Mesenchymal stem cell of adipose (primary cell): ENCODE results near the gene SYCP2.

- CAGE, long polyA plus RNA, result no peak
These were observed 148.4 kb downstream of the PHACTR3 start for GRCh38 chr20:59752709-59753168.

- CAGE, long polyA plus RNA, result no peak
These were observed at the start of gene SYCP2 for GRCh38 chr20:59933185-59934387. SYCP2 (minus strand) TSS chr20:59933637.

GRCh38 chr20:59945201-59945786, 5.1 kb downstream of the FAM217B start:
- CAGE, long polyA plus RNA, result no peak

DNA sequence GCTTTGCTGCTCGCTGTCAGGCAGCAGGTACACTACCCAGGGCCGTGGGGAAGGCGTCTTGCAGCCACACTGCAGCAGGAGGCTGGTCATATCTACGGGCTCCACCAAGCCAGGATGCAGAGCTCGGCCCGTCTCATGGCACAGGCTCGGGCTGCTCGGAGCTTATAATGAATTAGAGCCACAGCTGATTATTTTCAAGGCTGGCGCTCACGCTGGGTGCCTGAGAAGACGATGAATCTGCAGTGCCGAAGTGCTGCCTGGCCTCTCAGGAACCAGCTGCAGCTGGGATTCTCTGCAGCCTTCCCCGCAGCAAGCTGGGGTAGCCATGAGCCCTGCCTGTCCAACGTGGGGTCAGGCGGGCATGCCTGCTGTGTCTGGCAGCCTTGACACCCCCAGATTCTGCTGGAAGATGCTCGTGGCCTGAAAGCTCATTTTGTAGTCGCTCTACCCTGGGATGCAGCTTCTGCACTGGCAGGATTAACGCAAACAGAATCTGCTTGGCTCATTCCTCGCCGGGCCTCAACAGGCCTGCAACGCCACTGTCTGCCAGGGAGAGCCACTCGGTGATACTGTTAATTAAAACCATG, 104.2 kb downstream of the CDH26 start:
- CAGE, long polyA plus RNA, result no peak

DNA sequence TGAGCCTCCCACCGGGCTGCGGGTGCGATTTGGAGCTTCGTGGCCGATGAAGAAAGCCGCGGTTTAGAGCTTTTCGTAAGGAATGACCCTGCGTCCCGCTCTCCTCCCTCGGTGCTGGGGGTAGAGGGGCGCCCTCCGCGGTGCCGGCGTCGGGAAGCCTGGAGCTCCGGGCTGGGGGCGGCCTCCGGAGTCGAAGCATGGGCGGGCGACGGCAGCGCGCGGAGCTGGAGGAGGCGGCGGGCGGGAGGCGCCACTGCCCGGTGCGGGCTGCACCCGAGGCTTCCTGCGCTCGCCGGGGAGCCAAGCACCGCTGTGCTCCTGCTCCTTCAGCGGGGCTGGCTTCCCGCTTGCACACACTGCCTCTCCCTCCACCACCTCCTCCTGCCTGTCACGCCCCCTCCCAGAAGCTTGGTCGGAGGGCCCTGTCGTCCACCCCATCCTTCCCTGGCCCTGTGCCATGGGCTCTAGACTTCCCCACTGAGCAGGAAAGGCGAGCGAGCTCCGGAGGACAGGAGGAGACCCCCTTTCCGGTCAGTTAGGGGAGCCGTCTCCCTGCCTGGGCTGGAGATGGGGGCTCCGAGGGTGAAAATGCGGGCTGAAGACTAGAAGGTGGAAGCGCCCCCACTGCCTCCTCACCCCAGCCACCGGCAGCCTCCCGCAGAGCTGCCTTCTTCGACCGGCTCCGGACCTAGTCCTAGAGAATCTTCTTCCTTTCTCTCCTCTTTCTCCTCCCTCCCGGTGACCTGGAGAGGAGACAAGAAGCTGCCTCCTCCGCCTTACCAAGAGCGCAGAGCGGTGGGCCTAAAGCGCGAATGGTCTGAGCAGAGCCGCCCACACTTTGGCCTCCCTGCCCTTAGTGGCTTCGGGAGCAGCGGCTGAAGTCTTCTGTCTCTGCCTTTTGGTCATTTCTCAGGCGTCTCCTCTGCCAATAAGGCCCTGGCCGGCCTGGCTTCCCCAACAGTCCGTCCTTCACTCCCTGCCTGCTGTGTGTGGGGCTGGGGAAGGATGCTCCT, 1.9 kb downstream of the CDH4 start:
- CAGE, long polyA plus RNA, result no peak

GRCh38 chr20:61436024-61437002, 184.3 kb downstream of the CDH4 start:
- CAGE, long polyA plus RNA, result no peak

DNA sequence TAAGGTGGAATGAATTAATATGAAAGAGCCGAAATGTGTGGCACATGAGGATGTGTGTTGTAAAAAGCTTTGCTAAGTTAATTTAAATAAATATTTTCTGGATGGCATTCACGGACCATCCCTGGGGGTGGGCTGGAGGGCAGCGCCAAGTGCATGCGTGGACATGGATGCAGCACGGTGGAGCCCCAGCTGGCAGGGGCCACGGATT, 279.4 kb downstream of the CDH4 start:
- CAGE, long polyA plus RNA, result no peak

DNA sequence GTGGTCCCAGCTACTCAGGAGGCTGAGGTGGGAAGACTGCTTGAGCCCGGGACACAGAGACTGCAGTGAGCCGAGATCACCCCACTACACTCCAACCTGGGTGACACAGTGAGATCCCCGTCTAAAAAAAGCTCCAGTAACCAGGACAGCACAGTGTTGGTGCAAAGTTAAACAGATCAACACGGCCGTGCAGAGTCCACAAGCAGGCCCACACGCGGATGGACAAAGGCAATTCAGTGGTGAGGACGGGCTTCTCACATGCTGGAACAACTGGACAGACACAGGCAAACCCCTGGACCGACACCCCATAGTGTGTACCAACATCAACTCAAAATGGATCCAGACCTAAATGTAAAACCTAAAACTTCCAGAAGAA, 41.7 kb downstream of the TAF4 start:
- CAGE, long polyA plus RNA, result no peak

- CAGE, long polyA plus RNA, result no peak
These were observed 1.4 kb upstream of the TAF4 start for GRCh38 chr20:62066847-62067700.

- CAGE, long polyA plus RNA, result no peak
These were observed 8.1 kb downstream of the LSM14B start for GRCh38 chr20:62130376-62130746.

DNA sequence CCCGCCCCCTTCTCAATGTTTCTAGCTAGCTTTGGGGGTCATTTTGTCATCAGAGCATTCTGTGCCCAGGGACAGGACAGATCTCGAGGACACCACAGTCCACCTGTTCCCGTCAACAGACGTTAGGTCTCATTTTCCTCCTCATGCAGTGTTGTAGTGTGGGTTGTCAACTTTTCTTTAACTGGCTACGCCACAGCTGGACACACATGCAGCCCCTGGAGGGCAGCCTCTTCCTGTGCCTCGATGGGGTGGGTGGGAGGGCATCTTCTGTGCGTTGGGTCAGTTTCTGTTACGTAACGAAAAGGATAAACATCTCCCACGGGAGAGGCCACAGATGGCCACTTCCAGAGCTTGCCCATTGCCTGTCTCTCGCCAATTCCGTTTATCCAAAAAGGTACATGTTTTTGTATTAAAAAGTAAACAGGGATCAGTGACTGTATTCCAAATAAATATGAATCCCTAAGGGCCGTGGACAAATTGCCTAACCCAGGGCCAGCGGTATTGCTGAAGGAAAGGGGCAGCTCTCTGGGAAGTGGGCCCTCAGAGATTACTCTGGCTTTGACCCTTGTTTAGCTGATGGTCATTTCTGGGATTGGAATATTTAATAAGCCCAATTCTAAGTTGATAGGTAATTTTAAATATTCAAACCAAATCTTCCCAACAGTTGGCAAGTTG, 3.2 kb upstream of the MTG2 start:
- CAGE, long polyA plus RNA, result no peak

DNA sequence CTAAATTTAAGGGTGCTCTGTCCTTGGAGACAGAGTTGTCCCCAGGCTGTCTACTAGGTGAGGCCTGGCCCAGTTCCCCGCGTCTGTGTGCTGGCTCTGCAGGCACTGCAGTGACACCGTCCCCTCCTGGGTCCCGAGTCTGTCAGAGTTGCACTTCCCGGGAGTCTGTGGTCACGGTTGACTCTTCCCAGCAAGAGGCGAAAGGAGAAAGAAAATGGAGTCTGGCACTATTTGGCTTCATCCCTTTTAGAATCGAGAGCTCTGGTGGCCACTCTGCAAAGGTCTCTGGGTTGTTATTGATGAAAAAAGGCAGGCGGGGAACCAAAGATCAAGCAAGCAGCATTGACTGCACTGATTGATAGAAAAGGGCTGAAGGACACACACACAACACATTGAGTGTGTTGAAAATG, 19.6 kb upstream of the ADRM1 start:
- CAGE, long polyA plus RNA, result no peak

DNA sequence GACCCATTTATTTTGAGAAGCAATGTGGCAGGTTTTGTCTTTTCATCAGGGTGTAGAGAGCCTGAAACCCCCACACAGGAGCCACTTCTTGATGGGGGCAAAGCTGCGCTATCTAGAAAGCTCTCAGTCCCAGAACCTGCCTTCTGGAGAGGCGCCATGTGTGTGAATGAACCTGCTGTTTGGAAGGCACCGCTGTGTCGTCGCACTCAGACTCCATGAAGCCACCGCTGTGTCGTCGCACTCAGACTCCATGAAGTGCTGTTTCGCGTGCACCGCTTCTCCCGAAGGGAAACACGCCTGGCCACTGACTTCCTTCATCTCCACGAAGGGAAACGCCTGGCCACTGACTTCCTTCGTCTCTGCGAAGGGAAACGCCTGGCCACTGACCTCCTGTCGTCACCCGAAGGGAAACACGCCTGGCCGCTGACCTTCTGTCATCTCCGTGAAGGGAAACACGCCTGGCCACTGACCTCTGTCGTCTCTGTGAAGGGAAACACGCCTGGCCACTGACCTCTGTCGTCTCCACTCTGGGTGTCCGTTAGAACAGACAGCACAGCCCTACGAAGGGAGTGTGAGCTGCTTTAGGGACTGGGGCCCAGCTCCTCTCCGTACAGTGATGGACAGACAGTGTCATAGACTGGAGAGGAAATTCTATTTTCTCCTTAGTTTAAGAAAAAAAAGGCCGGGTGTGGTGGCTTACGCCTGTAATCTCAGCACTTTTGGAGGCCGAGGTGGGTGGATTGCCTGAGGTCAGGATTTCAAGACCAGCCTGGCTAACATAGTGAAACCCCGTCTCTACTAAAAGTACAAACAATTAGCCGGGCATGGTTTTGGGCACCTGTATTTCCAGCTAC, 17.1 kb upstream of the ADRM1 start:
- CAGE, long polyA plus RNA, result no peak

GRCh38 chr20:62304777-62305525, 2.2 kb downstream of the ADRM1 start:
- CAGE, long polyA plus RNA, result no peak

- CAGE, long polyA plus RNA, result no peak
These were observed 10.0 kb downstream of the LAMA5 start for GRCh38 chr20:62357044-62357619.

GRCh38 chr20:62381013-62382030, 5.6 kb upstream of the RPS21 start:
- CAGE, long polyA plus RNA, result no peak

DNA sequence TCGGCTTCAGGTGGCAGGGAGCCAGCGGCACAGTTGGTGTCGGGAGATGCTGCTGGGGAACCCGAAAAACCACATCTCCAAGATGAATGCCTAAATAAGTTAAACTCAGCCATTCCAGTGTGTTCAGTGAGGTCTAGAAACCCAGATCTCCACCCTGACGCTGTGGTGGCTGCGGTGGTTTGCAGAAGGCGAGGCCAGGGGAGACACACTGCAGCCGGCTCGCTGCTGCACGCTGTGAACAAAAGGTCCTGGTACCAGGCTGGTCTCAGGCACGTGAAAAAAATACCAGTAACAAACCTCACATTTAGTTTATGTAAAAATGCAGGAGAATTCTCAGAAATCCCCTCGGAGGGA, 3.5 kb downstream of the RPS21 start:
- CAGE, long polyA plus RNA, result no peak

GRCh38 chr20:62409507-62410857, 2.9 kb upstream of the CABLES2 start:
- CAGE, long polyA plus RNA, result no peak

DNA sequence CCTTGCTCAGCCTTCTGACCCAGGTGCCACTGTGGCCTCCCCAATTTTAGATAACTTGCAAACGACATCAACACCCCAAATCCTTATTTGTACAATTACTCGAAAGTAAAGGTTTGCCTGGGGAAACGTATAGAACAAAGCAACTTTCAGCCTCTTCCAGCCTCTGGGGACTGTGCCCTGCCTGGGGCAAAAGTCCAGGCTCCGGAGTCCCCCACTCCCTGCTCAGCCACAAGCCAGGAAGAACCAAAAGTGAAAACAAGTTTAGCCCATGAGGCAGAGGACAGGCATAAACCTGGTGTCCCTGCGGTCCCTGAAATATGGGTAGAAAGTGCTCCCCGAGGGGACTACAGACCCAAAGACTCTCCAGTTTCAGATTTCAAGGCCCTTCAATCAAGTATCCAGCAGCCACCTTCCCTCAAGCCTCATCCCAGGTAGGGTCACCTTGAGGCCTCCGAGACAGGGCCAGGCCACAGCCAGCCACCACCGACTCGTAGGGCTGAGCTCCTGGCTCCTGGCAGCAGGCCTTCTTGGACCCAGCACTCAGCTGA, 3.2 kb downstream of the GATA5 start:
- CAGE, long polyA plus RNA, result no peak

- CAGE, long polyA plus RNA, result no peak
These were observed 6.5 kb upstream of the GATA5 start for GRCh38 chr20:62481987-62482987.